SEM (cell line): ENCODE results near the gene EIF5A2.

DNA sequence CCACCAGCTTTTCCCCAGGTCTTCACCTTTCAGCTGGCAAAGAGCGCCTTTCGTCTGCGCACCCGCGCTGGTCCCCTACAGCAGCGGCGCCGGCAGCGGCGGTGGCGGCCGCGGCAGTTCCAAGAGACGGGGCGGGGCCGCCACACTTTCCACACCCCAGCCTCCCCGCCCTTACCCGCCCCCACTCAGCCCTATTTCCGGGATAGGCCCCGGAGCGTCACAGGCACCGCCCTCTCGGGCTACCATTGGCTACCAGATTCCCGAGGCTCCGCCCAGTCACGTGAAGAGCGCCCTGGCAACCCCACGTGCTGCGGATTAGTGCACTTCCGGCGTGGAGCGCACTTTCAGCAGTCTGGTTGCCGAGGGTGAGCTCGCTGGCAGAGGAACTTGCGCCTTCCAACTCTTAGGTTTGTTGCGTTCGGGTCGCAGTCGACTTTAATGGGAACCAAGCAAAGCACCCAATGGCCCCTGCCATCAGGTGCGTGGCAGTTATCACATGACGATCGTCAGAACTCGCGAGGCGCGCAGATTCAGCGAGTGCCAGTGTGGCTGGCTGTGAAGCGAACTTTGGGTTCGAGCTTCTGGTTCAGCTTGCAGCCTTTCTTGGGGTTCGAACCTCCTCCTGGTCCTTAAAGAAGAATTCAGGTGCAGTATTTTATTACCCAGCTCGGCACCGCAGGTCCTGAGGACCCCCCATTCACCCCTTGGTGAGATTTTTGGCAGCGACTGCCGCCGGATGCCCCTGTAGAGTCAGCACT lies at the start of gene EIF5A2:
Gene EIF5A2, minus strand, starts transcription at position 121 of the 758 bp plus-strand sequence.
- PRO-cap, result no peak

- PRO-cap, result no peak
These were observed 48.1 kb downstream of the SLC2A2 start for GRCh38 chr3:170978430-170978804.

- PRO-cap, result no peak
These were observed 84.1 kb upstream of the SLC2A2 start for GRCh38 chr3:171110657-171110972.

GRCh38 chr3:171765038-171765746 lies 45.1 kb downstream of the PLD1 start:
- PRO-cap, result no peak

DNA sequence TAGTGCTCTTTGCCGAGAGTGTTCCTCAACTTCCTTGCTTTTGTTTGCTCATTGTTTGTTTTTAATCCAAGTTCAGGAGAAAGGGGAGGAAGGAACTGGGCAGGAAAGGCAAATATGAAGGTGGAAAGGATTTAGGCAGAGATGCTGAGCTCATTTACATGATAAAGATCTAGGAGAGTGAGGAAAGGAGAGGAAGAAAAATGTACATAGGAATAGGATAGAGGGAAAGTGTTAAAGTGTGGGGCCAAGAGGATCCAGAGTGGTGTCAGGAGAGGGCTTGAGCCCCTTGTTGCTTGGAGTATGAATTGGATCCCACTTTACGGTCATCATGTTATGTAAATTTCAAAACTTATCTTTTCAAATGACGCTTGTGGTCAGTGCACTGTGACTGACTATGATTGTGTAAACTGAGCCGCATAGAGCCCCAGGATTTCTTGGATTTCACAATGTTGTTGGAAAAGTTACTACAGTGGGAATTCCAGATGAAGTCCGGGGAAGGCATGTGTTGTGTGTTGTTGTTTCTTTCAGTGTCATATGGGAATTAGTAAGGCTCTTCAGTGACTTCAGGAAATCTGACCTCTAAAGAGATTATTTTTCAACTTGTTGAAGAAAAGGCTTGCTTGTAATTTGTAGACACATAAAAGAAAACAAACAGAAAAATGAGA lies 15.1 kb upstream of the PLD1 start:
- PRO-cap, result no peak

DNA sequence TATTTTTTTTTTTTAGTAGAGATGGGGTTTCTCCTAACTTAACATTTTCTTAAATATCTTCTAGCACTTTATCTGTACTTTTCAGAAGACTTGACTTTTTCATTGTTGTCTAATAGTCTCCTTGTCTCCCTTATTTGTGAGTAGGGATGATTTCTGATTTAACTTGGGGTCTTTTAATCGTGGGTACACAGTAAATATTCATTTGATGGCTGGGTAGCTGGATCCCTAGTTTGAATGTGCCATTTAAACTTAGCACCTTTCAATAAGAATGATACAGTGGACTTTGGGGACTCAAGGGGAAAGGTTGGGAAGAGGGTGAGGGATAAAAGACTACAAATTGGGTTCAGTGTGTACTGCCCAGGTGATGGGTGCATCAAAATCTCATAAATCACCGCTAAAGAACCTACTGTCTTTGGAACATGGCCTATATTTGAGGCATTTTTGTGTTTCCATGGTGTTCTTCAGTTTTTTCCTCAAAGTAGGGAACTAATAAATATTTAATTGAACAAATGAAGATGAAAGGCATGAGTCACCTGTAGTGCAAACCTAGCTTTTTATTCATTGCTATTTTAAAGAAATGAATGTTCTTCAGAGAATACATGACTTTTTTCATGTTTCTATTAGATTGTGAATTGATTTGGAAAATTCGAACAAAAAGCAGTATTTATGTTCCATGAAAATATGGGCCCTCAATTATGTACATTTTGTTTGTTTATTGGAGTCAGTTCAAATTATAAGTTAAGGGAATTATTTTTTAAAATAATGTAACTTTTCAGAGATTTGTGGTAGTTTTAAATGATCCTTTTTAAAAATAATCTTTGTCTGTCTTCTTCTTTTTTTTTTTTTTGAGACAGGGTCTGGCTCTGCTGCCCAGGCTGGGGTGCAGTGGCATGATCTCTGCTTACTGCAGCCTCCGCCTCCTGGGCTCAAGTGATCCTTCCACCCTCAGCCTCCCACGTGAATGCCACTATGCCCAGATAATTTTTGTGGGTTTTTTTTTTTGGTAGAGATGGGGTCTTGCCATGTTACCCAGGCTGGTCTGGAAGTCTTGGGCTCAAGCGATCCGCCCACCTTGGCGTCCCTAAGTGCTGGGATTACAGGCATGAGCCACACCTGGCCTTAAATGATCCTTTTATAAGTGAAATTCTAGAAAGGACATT lies 12.3 kb downstream of the FNDC3B start:
- PRO-cap, result no peak

DNA sequence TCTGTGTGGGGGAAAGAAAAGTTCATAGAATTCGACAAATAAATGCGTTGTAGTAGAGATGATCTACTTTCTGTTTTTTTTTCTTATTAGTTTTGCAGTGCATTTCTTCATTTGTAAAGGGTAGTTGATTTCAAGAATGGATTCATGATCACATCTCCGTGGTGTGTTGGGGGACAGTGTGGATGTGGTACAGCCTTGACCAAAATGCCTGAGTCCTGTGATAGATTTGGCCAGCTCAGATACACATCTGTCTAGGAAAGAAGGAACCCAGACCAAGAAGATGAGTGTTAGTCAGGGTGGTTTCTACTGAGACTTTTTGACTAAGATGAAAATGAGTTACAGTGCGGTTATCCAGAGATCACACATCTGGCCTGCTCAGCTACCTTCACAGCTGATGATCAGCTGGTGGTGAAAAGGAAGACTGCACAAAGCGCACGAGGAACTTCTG lies 68.0 kb downstream of the FNDC3B start:
- PRO-cap, result no peak

- PRO-cap, result no peak
These were observed 75.7 kb downstream of the FNDC3B start for GRCh38 chr3:172115028-172115476.

- PRO-cap, result no peak
These were observed 101.1 kb downstream of the FNDC3B start for GRCh38 chr3:172140150-172141194.

DNA sequence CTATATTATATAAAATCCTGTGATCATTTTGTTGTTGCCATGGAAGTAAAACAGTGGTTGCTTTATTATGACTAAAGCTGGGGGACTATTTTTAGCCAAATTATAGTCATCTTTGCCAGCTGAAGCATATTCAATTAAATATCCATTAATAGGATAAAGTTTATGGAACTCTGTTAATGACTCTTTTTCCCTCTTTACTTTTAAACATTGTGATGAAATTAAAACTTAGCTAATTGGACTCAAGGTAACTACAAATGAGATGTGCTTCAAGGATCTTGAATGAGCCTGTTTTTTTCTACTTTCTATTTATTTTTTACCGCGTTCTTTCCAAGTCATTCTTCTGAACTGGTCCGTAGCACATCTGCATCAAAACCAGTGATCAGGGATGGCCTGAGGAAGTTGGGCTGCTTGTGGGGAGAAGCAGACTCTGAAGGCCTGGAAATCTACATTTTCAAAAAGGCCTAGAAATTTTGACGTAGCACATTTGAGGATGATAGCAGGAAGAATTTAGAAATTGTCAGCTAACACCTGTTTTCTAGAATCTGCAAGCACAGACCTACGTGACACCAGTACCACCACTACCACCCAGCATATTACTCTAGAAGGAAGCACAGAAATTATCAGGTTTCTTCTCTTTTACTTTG lies 172.8 kb downstream of the FNDC3B start:
- PRO-cap, result no peak

- PRO-cap, result no peak
These were observed 190.1 kb downstream of the GHSR start for GRCh38 chr3:172258051-172258601.

DNA sequence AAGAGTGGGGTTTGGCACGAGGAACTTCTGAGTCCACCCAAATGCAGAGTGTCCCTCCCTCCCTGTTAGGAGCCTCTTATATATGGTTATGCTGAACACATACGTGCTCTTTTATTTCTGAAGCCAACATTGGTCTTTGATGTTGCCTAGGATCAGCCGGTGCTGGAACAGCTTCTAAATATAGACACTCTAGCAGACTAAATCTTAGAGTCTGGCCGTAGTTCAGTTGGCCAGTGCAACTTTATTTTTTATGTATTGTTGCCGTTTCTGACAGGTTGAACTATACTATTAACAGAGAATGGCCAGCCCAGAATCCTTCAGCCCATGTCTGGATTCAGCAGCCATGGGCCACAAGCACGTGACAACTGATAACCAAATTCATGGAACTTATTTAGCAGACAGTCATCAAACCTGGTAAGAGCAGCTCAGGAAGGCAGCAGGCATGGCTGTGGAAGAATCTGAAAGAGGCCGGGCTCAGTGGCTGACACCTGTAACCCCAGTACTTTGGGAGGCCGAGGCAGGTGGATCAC lies 128.6 kb downstream of the GHSR start:
- PRO-cap, result no peak

- PRO-cap, result no peak
These were observed 96.6 kb downstream of the GHSR start for GRCh38 chr3:172351562-172352242.

DNA sequence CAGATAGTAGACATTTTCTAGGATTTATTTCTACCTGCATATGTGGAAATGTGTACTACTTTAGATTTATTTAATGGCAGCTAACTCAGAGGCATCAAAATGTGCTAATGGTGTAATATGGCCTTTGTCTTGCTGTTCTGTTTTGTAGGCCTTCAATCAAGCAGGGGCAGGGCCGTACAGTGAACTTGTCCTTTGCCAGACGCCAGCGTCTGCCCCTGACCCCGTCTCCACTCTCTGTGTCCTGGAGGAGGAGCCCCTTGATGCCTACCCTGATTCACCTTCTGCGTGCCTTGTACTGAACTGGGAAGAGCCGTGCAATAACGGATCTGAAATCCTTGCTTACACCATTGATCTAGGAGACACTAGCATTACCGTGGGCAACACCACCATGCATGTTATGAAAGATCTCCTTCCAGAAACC lies 95.6 kb downstream of the GHSR start:
- PRO-cap, result no peak

GRCh38 chr3:172516257-172517273 lies 6.7 kb downstream of the TNFSF10 start:
- PRO-cap, result no peak

DNA sequence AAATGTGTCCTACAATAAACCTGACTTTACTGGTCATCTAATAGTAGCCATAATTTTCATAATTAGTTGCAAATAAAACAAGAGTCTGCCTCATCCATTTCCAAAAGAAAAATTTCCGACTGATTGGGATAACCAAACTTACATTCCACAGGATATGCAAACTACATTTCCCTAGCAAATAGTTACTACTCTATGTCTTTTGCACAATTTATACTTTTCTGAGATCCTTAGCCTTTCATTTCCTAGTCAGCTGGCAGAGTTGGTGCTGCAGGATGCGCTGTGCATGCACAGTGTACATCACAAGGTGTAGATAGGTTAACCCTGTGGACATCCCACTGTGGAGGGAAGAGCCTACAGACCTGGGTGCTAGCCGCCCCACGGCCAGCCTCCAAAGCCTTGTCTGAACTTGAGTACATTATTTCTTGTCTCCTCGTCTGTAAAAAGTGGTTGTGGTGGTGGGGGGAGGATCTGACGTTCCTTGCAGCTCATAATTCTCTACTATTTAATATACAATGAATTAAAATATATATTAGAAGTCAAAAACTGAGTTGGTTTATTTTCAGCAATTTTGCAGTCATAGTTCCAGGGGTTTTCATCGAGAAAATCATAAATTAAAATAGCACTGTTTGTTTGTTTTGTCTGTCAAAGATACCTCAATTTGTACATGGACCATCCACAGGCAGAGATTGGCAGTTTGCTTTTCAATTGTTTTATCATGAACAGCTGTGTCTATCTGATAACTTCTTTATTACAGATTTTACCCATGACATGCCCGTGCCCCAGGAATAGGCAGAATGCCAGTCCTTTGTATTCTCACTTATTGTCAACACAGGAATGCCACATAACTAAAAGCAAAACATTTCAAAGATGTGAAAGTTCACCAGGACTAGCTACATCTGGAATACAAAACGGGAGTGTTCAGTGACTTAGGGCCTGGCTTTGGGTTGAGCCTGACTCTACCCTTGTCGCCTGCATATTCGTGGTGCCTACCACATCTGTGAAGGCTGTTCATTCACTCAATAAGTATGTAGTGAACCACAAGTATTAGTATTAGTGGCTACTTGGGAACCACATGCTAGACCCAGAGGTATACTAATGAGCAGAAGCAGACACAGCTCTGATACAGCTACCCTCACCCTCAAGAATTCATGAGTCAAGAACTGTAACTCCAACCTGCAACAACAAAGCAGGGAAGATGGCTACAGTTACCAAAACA lies 3.2 kb downstream of the TNFSF10 start:
- PRO-cap, result no peak

DNA sequence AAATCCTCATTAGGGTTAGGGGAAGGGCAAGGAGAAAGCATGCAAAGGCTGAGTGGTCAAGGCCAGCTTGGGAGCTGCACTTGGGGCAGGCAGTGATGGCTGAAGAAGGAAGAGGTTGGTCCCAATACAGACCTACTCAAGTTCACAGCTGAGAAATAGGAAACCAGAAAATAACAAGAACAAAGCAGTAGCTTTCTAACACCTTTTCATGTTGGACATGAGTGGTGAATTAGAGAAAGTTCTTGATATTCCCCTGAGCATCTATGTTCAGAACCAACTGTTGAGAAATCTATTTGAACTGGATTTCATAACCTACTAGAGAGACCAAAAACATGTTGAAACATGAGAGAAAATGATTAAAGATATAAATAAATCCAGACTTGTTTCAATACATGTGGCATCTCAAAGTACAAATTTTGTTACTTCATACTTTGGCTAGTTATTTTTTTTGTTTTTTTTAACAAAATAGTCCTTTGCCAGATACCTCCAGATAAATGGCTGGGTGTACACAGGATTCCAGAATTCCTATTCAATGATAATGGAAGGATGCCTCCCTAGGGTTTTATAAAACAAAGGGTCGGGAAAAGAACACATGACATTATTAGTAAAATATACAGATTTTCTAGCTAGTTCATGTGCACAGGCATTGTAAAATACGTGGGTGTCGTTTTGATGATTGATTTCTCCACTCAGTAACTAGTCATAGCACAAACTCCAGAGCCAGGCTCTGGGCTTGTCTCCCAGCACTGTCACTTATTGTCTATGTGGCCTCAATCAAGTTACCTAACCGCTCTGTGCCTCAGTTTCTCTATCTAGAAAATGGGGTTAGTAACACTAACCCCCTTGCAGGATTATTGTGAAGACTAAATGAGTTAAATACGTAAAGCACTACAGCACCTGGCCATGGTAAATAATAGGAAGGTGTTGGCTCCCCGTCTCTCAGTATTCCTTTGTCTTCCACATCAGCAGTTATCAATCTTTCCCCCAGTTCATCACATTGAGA lies 34.5 kb upstream of the TNFSF10 start:
- PRO-cap, result no peak

DNA sequence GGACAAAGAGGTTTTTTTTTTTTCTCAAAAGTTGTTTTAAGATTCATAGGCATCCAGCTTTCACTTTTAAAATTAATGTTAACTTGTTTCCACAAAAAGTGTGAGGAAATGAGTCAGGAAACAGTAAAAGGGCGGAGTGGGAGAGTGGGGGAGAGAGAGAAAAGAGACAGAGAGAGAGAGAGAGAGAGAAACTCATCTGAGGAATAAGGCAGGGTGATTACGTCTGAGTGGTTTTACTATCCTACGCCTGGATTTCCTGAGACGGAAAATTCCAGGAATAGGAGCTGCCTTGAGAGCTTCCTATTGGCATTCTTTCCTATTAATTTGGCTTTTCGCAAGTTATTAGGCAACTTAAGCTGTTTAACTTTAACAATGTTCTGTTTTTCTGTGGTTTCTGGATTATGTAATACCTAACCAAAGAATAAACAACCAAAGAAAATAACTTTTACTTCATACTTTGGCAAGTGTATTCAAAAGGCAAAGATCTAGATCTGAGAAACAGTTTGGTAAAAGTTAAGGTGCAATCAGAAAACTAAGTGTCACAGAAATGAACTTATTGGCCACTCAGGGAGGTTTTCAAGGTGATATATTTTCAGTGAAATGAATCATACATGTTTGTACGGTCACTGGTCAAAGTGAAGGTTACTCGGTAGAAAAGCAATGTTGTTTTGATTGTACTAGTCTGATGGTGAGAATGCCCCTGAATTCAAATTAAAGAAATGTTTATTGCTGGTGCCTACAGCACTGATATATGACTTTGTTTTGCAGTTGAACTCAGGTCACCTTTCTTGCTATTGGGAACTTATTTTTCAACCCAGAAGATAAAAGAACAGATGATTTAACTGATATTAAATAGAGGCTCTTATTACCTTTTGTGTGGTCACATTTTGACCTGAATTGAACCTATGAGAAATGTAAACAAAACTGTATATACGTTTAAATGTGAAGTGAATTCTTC lies 39.9 kb upstream of the TNFSF10 start:
- PRO-cap, result no peak

GRCh38 chr3:172595328-172595840 lies 72.2 kb upstream of the TNFSF10 start:
- PRO-cap, result no peak

- PRO-cap, result no peak
These were observed 84.6 kb upstream of the TNFSF10 start for GRCh38 chr3:172607838-172608208.